Hair follicular keratinocyte (primary cell): Measurements from ENCODE around the genes C1S and CD163L1.

DNA sequence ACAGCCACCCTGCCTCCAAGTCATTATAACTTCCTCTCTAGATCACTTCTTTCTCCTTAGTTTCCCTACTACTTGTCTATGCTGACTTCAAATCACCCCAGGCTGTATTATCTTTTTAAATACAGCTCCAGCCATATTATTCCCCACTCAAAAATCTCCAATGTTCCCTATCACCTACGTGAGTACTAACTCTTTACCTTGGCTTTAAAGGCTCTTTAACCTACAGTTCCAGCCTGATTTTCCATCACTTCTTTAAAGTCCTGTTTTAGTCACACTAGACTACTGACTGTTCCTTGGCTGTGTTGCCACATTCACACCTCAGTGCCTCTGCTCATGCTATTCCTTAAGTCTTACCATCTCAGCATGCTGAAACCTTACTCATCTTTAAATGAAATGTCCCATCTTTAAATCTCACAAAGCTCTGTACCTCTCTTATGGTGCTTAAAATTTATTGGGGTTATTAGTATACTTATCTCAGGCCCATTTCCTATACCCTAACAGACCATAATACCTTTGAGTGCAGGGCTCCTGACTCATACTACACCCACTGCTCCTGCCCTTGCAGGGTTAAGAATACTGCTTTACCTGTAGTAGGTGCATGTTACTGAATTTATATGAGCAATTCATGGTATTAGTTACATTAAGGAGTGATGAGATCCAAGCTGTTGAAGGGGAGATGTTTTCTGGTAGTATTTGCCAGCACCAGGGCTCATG lies 4.4 kb downstream of the LPCAT3 start:
- RAMPAGE, long total RNA = no peak

GRCh38 chr12:7060105-7061011 lies at the start of gene C1S:
TSS of gene C1S (plus strand) at chr12:7060718.
- RAMPAGE, long total RNA = no peak

DNA sequence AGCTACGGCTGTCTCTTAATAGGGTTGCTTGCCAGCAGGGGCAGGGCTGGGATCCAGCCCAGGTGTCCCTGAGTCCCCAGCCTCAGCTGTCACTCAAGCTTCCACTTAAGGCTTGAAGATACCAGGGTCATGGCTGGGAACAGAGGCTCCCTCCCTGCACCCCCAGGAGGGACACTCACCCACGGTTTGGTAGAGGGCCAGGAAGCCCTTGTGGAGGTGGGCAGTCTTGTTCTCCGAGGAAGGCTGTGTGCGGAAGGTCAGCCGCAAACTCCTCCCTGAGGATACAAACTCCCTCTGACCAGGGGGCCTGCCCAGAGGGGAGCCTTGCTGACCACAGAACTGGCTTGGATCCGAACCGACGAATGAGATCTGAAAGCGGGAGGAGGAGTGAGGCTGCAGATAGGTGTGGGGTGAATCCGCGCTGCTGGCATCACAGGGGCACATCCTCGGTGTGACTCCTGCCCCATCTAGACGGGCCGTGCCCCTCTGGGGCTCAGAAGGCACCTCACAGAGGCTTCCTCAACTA lies 7.2 kb downstream of the C1RL start:
- RAMPAGE, long total RNA = no peak

DNA sequence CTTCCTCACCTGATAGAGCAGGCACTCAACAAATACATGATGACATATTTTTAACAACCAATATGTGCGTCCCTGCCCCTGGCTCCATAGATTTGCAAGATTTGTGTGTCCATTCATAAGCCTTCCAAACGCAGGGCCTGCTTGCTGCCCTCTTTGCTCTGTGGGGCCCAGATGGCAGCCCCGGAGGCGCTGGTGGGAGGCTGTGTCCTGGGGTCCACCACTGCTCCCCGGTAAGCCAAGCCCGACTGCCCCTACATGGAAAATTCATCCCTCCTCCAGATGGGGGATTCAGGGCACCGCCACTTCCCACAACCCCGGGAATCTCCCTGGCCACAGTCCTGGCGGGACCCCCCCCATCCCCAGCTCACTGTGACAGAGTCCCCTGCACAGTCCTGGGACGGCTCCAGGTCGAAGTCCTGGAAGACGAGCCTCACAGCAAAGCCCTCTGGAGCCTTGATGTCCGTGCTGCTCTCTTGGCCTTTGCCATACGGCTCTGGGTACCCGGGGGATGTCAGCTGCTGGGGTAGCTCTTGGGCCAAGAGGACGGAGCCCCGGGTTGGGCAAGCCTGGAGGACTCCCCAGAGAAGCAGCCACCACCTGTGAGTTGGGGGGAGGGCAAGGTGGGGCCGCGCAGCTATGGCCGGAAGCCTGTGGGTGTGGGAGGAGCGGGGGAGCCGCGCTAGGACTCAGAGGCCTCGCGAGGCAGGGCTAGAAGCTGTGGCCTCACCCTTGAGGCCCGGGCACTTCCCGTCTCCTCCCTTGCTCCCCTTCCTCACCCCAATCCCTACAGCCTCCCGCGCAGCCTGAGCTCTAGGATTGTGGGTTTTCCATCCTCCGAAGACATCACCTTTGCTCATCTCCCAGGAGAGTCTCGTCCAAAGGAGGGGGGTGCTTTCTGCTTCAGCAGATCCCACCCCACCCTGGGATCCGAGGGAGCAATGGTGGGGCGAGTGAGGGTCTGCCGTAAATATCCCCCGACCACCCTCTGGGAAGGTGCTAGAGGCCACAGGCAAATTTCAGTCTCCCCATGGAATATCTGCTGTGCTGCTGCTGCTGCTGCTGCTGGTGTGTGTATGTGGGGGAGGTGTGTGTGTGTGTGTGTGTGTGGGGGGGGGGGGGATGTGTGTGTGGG lies 765 bp downstream of the C1RL start:
- RAMPAGE, long total RNA = no peak

- RAMPAGE, long total RNA = no peak
Measured at GRCh38 chr12:7159430-7159746, 29.2 kb downstream of the CLSTN3 start.

- RAMPAGE, long total RNA = no peak
Measured at GRCh38 chr12:7188459-7189368, 772 bp upstream of the PEX5 start.

DNA sequence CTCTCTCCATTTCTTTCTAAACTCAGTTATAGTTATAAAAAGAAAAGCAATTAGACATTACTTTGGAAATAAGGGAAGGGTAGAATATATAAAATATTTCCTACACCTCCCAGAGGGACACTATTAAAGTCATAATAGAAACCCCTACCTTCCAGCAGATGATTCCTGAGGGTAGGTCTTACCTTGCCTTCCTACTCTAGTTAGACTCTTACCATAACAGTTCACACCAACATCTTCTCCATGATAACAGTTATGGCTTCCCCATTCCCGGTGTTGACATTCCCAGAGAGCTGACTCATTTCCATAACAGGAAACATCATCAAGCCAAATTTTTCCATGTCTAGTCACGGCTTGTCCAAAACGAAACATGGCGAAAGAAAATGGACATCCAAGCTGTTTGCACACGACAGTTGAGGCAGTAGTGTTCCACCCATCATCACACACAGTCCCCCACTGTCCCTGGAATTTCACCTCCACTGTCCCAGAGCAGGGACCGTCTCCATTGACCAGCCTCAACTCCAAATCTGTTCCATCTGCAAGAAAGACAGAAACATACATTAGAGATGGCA lies 10.7 kb downstream of the CD163L1 start:
- RAMPAGE, long total RNA = no peak

DNA sequence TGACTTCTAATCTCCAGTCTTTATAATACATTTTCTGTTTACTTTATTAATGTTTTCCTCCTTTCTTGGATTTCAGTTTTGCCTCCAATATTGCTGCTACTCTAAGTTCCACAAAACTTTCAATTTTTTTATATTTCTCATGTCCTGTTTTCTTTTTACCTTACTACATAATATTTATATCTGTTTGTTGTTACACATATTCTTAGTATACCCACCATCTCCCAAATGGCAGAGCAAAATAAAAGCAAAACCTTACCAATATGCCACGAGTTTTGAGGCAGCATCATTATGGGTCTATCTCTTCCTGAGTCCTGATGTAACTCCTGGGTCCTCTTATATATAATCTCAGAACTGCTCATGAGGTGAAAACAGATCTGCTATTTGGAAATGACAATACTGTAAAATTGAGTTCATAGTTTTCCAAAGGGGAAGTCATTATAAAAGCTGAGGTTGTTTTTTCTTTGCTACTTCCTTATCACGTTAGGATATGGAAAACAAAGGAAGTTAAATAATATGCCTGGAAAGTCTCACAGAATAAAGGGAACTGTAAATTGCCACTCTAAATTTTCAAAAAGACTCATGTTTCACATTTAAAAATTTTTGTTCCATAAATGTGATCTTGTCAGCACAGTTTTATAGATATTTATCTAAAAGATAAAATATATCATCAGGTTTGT lies at the start of gene CD163L1:
Gene CD163L1 (minus strand): TSS at position 313 of the 677 bp plus-strand sequence.
- RAMPAGE, long total RNA = no peak

DNA sequence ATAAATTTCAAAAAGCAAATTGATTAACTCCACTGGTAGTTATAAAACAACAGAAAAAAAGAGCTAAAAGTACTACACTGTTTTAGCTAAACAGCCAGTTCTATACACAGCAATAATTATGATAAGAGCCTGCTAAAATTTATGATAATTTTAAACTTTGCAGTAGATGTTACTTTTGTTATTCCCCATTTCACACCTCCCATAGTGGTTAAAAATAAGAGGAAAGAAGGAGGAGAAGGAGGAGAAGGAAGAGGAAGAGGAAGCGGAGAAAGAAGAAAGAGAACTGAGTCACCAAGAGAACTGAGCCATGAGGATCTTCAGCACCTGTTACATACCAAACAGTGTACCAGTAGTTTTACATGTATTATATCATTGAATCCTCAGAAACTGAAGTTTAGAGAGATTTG lies 4.0 kb downstream of the CD163 start:
- RAMPAGE, long total RNA = no peak

DNA sequence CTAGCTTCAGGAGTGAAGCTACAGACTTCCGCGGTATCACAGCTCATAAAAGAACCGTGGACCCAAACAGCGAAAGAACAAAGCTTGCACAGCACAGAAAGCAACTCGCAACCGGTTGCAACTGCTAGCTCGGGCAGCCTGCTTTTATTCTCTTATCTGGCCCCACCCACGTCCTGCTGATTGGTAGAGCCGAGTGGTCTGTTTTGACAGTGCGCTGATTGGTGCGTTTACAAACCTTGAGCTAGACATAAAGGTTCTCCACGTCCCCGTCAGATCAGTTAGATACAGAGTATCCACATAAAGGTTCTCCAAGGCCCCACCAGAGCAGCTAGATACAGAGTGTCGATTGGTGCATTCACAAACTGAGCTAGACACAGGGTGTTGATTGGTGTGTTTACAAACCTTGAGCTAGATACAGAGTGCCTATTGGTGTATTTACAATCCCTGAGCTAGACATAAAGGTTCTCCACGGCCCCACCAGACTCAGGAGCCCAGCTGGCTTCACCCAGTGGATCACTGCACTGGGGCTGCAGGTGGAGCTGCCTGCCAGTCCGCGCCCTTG lies 4.4 kb upstream of the CLEC4C start:
- RAMPAGE, long total RNA = no peak

- RAMPAGE, long total RNA = no peak
Measured at GRCh38 chr12:7843671-7843922, 29.1 kb downstream of the SLC2A14 start.

- RAMPAGE, long total RNA = no peak
Measured at GRCh38 chr12:7924843-7925594, 11.0 kb downstream of the SLC2A3 start.

DNA sequence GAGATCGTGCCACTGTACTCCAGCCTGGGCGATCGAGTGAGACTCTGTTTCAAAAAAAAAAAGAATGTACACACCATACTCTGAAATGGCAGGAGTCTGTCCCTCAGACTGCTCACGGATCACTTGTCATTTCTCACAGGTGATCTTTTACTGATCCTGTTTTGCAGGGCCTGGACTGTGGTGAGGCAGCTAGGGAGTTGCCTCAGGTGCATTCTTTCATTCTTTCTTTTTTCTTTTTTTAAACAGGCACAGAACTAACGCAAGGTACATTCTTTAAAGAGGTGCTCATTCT lies 7.7 kb downstream of the SLC2A3 start:
- RAMPAGE, long total RNA = no peak

- RAMPAGE, long total RNA = no peak
Measured at GRCh38 chr12:8026734-8027414, 5.6 kb upstream of the FOXJ2 start.

GRCh38 chr12:8033137-8034071 lies 888 bp downstream of the FOXJ2 start:
- RAMPAGE, long total RNA = no peak

GRCh38 chr12:8052577-8053092 lies 13.5 kb downstream of the C3AR1 start:
- RAMPAGE, long total RNA = no peak

DNA sequence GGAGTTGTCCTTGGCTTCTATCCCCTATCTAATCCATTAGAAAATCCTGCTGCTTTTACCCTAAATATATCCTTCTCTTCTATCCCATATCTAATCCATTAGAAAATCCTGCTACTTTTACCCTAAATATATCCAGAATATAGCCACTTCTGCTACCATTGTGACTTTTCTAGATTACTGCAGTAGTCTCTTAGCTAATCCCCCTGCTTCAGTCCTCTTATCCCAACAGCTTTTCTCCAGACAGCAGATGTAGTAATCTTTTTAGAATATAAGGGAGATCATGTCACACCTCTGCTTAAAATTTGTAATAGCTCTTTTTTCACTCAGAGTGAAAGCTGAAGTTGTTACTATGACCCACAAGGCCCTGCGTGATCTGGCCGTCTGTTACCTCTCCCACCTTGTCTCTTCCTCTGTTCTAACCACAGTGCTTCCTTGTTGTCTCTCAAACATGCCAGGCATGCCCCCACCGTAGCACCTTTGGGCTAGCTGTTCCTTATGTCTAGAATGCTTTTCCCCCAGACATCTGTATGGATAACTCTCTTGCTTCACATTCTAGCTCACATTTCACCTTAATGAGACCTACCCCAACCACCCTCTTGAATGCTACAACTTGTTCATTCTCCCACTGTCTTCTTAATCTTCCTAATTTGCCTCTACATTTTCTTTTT lies 6.4 kb downstream of the NECAP1 start:
- RAMPAGE, long total RNA = no peak

DNA sequence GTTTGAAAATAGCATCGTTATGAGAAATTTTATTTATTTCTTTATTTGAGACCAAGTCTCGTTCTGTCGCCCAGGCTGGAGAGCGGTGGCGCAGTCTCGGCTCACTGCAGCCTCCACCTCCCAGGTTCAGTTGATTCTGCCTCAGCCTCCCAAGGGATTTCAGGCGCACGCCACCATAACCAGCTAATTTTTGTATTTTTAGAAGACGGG lies 7.2 kb downstream of the NECAP1 start:
- RAMPAGE, long total RNA = no peak

DNA sequence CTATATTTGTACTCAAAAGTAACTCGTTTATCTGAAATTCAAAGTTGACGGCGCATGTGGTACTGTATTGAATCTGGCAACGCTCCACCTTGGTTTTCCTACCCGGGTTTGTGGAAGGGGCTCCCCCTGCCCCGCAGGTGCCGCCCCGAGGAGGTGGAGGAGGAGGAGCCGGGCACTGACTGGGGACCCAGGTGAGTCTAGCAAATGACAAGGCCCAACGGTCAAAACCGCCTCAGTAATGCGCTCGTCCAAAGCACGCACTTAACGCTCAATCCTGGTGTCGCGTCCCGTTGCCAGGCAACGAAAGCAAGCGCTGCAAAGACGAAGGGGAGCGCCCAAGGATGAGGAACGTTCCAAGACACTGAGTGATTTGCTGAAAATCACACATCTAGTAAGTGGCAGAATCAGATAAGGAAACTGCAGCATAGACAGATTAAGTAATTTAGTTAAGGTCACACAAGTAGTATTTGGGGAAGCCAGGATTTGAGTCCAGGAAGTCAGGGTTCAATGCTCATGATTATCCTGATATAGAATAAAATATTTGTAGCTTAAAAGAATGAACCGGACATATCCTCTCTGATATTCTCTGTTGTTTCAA lies 24.0 kb upstream of the CLEC4E start:
- RAMPAGE, long total RNA = no peak

GRCh38 chr12:8687699-8688212 lies 10.0 kb upstream of the RIMKLB start:
- RAMPAGE, long total RNA = no peak